Colon Carcinoma Metastatic in the Brain (tissue), 2 donors: ENCODE measurements around a stretch of chr2.

GRCh38 chr2:28397065-28397273 lies 4.3 kb downstream of the FOSL2 start:
- PRO-cap, 2 experiments = no peak in any of the 2 experiments

- PRO-cap, 2 experiments = no peak in any of the 2 experiments
Observed at GRCh38 chr2:28408682-28409870, 16.4 kb downstream of the FOSL2 start.

DNA sequence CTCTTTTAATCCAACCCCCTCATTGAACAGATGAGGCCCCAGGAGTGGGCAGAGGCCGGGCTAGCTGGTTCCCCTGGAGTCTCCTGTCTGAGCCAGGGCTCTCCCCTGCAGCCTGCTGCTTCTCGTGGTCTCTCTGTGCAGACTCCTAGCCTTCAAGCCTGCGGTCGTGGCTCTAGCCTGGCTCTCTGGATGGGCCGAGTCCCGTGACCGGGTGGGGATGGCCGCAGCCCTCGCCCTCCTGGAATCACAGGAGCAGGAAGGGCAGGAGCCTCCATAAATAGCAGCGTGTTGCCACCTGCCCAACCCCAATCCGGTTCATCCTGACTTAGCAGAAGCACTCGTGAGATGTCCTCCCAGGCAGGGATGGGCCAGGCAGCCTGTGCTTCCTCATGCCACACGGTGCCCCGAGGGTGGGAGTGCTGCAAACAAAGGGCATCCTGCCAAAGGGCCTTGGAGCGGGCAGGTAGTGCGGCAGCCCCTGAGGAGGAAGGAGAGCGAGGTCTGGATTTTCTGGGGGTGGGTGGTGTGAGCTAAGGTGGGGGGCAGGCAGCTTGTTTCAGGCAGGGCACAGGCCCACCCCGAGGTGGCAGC lies 43.9 kb downstream of the FOSL2 start:
- PRO-cap, 2 experiments = peak in 2 of 2 experiments; most common plus-strand start position 443 of the sequence (in 2); most common minus-strand start position 246 of the sequence (in 1)

DNA sequence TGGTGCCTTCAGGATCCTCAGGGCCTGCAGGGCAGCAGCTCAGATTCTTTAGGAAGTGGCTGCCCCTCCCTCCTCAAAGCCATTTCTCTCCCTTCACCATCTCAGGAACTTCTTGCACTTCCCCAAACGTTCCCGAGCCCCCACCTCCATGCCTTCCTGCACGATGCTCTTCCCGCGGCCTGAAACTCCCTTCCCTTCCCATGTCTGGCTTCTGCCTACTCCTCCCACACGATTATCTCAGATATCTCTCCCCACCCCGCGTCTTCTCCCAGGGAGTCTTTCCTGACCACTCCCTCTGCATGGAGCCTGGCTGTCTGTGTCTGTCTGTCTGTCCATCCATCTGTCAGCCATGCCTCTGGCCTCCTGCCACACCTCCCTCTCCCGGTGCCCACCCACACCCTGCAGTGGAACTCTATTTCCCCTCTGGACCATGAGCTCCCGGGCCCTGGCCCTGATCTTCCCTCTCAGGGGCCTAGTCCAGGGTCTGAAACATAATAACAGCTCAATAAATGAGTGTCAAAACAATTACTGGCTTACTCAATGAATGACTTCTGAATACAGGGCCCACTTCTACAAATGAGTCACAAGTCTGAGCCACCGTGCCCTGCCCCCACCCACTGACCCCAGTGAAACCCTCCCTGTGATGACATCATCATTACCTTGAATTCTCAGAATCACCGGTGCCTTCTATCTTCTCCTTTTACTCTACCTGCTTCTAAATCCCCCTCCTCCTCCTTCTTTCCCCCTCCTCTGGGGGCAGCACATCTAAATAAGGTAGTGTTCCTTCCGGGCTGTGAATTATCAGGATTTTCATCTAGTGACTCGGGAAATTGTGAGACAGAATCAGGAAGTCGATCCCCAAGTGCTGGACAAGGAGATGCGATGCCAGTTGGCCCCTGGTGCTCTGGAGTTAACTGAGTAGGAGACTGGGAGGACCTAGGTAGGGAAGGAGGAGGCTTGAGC lies 46.2 kb upstream of the PLB1 start:
- PRO-cap, 2 experiments = no peak in any of the 2 experiments

DNA sequence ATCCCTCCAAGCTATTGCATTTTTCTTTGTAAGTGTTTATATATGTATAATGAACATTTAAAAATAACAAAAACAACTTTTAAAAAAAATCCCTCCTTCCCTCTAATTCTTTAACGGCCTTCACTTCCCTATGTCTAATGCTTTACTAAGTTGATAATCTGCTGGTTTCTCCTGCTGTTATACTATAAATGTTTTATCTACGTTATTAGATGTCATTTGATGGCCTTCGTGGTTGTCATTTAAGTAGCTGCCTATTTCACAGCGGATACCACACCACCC lies 51.9 kb downstream of the PLB1 start:
- PRO-cap, 2 experiments = no peak in any of the 2 experiments

DNA sequence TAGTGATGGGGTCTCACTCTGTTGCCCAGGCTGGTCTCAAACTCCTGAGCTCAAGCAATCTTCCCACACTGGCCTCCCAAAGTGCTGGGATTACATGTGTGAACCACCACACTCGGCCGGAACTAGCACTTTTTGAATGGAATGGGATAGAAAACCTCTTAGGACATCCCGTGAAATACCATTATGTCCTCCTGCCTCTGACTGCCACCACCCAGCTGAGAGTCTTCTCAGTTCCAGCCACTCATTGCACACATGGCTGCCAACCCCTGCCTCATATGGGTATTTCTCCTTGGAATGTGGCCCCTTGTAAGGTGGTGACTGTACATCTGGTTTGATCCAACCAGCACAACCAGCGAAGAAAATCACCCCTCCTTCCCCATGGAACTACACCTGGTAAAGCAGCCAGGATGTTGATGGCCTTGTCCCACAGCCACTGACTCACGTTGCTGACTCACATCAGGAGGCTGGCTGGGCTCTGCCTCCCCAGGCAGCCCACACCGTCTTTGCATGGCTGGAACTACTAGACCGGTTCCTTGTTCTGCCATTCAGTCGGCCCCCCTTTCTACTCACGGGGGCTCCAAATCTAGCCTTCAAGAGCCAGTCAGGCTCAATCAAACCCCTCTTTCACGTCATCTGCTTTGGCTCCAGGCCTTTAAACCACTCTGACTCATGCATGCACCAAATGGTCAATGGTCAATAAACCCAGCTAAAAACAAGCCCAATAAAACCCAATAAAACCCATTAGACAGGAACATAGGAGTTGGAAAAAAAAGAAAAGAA lies 114.7 kb downstream of the PLB1 start:
- PRO-cap, 2 experiments = no peak in any of the 2 experiments

- PRO-cap, 2 experiments = no peak in any of the 2 experiments
Observed at GRCh38 chr2:28623576-28623813, 127.6 kb downstream of the PLB1 start.

DNA sequence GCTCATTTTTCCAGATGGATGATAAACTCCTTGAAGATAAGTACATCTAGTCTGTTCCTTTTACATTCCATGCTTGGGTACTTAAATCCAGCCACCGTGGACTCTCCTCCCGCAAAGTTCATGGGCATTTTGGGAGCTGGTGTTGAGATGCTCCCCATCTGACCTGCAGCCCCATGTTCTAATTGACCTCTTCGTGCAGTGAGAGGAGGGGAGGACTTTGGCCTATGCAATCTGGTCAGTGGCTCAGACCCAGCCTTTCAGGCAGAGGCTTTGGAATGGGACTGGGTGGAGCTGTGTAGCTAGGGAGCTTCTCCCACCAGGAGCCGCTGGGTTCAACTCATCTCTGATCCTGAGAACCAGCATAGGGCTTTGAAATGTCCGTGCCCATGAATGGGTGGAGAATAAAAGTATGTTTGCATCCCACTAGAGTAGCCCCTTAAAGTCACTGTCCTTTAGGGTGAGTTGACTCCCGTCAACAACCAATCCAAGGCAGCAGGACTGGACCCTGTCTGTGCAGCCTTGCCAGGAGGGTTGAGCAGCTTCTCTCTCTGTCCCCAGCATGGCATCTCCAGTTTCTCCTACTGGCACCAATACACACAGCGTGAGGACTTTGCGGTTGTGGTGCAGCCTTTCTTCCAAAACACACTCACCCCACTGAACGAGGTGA lies 120.0 kb upstream of the PPP1CB start:
- PRO-cap, 2 experiments = no peak in any of the 2 experiments

- PRO-cap, 2 experiments = no peak in any of the 2 experiments
Observed at GRCh38 chr2:28663541-28663753, 88.2 kb upstream of the PPP1CB start.

GRCh38 chr2:28754302-28754618 lies 2.6 kb downstream of the PPP1CB start:
- PRO-cap, 2 experiments = no peak in any of the 2 experiments

- PRO-cap, 2 experiments = no peak in any of the 2 experiments
Observed at GRCh38 chr2:28781638-28782073, 29.0 kb upstream of the SPDYA start.

GRCh38 chr2:28860574-28861300 lies 9.4 kb downstream of the TRMT61B start:
- PRO-cap, 2 experiments = no peak in any of the 2 experiments

GRCh38 chr2:28924132-28924948 lies 29.9 kb downstream of the WDR43 start:
- PRO-cap, 2 experiments = no peak in any of the 2 experiments

- PRO-cap, 2 experiments = no peak in any of the 2 experiments
Observed at GRCh38 chr2:28927691-28928228, 33.3 kb downstream of the WDR43 start.

DNA sequence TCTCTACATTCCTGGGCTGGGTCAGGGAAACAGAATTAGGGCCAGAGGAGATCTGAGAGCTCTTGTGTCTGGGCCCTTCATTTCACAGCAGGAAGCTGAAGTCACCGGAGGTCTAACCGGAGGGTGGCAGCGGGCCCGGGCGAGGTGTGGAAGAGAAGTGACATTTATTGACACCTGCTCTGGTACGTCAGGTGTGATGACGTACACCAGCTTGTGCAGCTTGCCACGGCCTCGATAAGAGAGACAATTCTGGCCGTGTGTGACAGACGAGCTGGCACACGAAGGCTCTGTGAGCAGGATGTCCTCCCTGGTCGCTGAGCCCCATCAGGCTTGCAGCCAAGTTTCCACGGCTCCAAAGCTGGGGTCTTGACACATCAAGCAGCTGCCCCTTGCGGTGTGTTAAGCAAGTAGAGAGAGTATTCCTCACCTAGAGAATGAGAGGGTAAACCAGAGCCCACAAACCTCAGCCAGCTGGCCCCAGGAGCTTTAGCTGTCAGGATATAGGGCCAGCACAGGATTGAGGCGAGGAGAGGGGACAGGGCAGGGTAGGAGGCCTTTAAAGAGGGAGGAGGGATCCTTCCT lies 30.5 kb downstream of the TOGARAM2 start:
- PRO-cap, 2 experiments = no peak in any of the 2 experiments

DNA sequence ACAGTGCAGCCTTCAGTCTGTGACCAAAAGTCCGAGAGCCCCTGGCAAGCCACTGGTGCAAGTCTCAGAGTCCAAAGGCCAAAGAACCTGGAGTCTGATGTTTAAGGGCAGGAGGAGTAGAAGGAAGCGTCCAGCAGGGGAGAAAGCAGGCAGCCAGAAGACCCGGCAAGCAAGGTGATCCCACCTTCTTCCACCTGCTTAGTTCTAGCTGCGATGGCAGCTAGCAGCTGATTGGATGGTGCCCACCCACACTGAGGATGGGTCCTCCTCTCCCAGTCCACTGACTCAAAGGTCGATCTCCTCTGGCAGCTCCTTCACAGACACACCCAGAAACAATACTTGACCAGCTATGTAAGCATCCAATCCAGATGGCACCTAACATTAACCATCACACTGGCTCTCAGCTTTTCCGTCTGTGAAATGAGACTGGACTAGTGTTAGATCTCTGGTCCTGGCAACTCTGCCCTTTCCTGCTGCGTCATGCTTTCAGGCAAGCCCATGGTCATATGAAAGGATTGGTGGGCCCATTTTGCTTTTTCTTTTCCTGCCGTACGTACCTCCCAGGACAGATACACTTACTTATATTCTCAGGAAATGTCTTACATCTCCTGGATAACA lies 32.5 kb downstream of the TOGARAM2 start:
- PRO-cap, 2 experiments = no peak in any of the 2 experiments

DNA sequence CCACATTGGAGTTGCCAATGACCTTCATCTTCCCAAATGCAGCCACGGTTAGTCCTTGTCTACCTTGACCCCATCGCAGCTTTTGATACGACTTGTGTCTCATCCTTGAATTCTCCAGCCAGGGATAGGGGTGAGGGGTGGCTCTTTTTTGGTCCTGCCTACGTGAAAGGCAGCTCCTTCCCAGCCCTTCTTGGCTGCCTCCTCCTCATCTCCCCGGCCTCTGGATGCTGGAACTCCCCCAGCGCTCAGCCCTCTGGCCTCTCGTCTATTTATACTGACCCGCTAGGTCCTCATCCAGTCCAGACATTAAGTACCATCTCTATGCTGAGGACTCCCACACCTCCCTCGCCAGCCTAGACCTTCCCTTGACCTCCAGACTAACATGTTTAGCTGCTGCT lies 34.5 kb downstream of the TOGARAM2 start:
- PRO-cap, 2 experiments = no peak in any of the 2 experiments

DNA sequence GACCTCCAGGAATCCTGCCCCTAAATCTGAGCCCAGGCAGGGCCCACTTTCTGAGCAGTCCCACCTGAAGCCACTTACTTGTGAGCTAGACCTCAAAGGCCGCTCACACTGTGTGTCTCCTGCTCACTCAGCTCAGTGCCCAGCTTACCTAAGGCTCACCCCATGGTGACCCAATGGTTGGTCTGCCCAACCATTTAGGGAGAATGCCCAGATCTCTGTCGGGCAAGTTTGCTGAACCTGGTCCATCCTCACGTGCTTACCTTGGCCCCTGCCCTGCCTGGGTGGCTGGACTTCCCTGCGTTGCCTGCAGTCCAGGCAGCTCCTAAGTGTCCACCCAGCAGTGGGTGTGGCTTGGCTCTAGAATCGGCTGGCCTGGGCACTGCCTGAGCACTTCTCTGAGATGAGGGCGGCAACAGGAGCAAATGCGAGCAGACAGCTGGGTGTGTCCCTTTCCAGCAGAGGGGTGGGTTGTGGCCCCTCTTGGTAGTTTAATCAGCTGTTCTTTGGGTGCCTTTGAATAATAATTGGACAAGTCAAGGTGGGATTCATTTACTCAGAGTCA lies 11.3 kb downstream of the PCARE start:
- PRO-cap, 2 experiments = no peak in any of the 2 experiments

DNA sequence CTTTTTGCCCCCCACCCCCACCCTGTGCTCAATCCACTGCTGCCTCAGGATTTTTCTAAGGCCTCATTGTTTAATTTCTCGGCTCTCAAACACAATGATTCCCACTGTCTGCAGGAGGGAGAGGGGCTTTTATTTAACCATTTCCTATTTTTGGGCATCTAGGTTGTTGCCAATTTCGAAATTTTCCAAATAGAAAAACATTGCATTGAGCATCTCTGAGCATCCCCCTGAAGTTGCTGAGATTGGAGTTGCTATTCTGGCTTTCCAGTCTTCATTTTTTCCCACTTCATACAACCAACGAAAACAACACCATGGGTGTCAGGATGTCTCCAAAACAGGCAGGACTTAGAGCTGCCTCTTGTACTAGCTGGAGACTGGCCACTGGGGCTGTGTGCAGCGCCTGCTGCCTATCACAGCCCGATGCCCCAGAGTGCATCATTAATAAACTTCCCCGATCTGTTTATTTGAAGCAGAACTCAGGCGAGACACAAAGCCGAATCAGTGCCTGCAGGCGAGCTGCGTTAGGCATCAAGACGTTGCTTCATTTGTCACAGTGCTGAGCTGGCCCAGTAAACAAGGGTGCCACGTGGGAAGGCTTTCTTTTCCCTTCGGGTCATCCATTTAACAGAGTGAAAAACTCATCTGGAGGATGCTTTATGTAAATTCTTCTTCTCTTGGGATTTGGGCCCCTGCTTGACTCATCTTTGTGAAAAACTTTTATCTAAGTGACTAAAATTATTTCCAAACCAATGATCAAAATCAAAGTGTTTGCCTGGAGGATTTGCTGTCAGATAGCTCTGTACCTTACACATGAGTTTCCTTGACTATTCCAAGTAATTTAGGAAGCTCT lies 1.9 kb upstream of the PCARE start:
- PRO-cap, 2 experiments = no peak in any of the 2 experiments

DNA sequence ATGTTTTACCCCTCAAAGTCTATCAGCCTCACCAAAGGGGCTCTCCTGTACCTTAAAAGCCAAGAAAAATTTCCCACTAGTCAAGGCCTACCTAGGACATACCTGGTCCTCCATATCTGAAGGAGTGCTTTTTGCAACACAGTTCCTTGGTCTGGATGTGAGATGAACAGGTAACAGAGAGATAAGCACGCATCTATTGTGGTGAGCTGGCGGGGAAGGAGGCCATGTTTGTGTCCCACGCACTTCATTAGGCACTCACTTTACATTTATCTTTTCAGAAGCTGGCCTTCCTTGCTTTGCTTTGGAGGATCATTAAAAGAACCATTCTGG lies 4.0 kb upstream of the PCARE start:
- PRO-cap, 2 experiments = peak in 1 of 2 experiments; most common plus-strand start position 204 of the sequence (in 1)